IMR-90 (cell line): ENCODE data around the gene PWP2.

DNA sequence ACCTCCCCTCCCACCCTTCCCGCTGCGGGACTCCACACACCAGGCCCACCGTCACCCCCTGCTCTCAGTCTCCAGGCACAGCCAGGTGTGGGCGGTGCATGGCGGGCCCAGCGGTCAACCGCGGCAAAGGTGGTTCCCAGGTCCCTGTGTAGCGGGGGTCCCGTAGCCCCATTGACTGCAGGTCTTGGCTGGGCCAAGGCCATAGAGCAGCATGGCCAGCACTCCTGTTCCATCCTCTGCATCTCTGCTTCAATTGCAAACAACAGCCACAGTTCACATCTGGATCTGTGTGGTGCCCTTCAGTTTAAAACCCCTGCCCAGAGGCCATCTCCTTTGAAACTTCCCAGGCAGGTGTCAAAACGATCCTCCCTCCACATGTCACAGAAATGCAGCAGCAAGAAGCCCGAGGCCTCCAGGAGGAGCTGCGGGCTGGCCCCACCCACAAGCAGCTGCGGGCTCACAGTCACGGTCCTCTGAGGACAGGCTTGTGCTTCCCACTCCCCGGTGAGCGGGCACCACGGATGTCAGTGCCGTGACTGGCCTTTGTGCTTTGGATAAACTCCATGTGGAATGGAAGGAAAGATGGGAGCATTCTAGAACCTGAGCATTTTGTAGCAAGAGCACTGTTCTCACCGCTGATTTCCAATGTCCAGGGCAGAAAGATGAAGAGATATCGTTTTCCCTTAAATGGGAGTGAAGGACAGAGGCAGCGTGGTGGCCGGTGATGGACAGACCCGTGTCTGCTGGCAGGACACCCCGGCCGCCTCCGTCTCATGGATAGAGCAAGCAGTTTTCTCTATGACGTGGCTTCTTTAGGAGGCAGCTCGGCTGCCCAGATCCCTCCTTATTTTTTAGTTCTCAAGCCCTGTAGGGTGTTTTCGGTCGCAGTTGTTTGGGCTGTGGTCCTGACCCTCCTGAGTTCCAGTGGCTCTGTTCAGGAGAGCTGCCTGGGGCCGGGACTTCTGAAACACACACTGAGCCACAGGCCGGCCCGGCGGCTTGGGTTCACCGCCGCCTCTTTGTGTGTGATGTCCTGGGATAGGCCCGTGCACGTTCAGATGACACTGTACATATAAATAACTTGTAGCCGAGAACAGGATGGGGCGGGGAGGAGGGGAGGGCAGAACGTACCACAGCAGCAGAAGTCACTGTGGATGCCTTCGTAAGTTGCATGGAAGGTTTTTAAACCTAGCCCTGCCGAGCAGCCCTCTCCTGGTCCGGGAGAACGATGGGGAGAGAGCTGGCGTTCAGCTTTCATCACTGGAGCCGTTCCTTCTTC is 65.6 kb downstream of the SIK1 start:
- RRBS: 19% methylated on average over 4 of the region's 48 CpGs
CAGE:
- cytosol, long polyA plus RNA: no peak
- long polyA plus RNA: no peak
- nucleus, long polyA plus RNA: no peak

GRCh38 chr21:43585746-43586536 is 21.0 kb downstream of the H2BC12L start:
- RRBS: no CpG with 5 or more reads among the region's 11 CpGs
CAGE:
- cytosol, long polyA plus RNA: no peak
- long polyA plus RNA: no peak
- nucleus, long polyA plus RNA: no peak

DNA sequence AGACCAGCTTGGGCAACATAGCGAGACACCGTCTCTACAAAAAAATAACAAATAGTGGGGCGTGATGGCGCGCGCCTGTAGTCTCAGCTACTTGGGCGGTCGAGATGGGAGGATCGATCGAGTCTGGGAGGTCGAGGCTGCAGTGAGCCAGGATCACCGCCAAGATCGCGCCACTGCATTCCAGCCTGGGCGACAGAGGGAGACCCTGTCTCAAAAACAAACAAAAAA is 277 bp downstream of the HSF2BP start:
- RRBS: no CpG with 5 or more reads among the region's 15 CpGs
CAGE:
- cytosol, long polyA plus RNA: no peak
- long polyA plus RNA: no peak
- nucleus, long polyA plus RNA: no peak

DNA sequence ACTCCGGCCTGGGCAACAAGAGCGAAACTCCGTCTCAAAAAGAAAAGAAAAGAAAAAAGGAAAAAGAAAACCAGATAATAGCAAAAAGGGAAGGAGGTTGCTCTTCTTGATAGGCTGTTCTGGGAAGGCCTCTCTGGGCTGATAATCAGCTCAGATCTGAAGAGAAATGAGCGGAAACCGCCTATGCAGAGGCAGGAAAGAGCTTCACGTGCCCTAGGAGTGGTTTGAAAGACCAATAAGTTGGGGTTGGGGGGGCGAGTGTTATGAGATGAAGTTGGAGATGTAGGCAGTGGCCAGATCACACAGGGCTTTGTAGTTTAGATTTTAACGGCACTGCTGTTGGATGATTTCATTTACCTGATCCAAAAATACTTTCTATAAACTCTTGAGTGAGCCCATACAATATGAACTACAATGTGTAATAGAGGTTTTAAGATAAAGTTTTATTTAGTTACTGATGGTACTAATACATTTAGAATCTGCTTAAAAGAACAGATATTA is 1.2 kb downstream of the RRP1B start:
- RRBS: no CpG with 5 or more reads among the region's 8 CpGs
CAGE:
- cytosol, long polyA plus RNA: no peak
- long polyA plus RNA: no peak
- nucleus, long polyA plus RNA: no peak

DNA sequence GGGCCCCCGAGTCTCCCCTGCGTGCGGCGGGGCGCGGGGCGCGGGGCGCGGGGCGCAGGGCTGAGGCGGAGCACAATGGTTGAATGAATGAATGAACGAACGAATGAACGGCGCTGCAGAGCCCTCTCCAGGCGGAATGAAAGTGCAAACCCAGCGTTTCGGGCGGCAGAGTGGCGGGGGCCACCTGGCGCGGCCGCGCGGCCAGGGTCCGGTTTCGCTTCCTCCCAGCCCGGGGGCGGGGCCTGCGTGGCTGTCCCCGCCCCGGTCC is 192 bp upstream of the PDXK start:
- RRBS: no CpG with 5 or more reads among the region's 33 CpGs
CAGE:
- cytosol, long polyA plus RNA: no peak
- long polyA plus RNA: no peak
- nucleus, long polyA plus RNA: no peak

- RRBS: no CpG with 5 or more reads among the region's 20 CpGs
CAGE:
- cytosol, long polyA plus RNA: no peak
- long polyA plus RNA: no peak
- nucleus, long polyA plus RNA: no peak
Measured at GRCh38 chr21:43719929-43720303, 987 bp downstream of the PDXK start.

GRCh38 chr21:43773853-43774787 is 2.0 kb downstream of the CSTB start:
- RRBS: 85% methylated on average over 3 of the region's 25 CpGs
CAGE:
- cytosol, long polyA plus RNA: no peak
- long polyA plus RNA: start-site peak on the plus strand at chr21:43774174-43774266, 34 and 57 reads in 2 replicates
- nucleus, long polyA plus RNA: start-site peak on the plus strand at chr21:43773950-43774229, 26 and 26 reads in 2 replicates

DNA sequence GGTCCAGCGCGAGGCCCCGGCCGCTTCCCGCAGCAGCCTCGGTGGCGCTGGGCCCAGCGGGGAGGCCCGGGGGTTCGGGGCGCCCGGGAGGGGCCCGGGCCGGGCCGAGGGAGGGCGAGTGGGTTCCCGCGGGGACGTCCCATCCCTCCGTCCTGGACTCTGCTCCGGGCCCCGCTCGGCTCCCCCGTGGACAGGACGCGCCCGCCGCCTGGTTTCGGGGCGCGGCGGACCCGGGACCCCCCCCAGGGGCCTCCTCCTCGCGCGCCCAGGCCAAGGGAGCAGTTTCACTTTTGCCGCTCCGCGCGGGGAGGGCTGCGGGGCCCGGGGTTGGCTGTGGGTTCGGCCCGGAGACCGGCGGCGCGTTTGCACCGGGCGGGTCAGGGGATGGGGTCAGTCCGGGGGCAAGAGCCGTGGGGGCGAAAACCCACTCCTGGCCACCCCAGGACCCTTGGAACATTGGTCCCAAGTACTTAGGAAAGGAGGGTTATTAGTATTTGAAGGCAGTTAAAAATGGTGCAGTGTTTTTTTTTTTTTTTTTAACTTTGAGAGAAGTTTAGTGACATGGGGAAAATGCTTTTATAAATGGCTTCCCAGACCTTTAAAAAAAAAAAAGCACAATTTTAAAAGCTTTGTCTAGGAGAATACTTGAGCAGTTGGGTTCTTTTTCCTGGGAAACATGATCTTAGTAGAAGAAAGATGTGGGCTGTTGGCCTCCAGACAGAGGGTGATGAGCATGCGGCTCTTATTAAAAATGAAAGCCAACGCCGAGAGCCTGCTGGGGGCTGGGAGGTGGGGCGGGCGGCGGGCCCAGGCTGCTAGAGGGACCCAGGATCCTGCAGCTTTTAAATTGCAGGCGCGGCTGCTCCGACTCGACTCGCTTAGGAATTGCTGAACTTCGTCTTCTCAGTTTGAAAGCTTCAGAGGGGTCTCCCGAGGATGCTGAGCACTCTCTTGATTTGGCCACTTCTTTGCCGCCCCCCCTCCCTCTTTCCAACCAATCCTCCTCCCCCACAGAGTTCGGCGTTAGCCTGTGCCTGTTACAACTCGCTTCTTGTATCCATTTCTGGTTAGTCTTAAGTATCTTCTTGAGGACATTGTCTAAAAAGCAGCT is 932 bp downstream of the AGPAT3 start:
- RRBS: 2% methylated on average over 36 of the region's 70 CpGs
CAGE:
- cytosol, long polyA plus RNA: no peak
- long polyA plus RNA: no peak
- nucleus, long polyA plus RNA: no peak

GRCh38 chr21:43869962-43870556 is 5.0 kb downstream of the AGPAT3 start:
- RRBS: no CpG with 5 or more reads among the region's 15 CpGs
CAGE:
- cytosol, long polyA plus RNA: no peak
- long polyA plus RNA: no peak
- nucleus, long polyA plus RNA: no peak

DNA sequence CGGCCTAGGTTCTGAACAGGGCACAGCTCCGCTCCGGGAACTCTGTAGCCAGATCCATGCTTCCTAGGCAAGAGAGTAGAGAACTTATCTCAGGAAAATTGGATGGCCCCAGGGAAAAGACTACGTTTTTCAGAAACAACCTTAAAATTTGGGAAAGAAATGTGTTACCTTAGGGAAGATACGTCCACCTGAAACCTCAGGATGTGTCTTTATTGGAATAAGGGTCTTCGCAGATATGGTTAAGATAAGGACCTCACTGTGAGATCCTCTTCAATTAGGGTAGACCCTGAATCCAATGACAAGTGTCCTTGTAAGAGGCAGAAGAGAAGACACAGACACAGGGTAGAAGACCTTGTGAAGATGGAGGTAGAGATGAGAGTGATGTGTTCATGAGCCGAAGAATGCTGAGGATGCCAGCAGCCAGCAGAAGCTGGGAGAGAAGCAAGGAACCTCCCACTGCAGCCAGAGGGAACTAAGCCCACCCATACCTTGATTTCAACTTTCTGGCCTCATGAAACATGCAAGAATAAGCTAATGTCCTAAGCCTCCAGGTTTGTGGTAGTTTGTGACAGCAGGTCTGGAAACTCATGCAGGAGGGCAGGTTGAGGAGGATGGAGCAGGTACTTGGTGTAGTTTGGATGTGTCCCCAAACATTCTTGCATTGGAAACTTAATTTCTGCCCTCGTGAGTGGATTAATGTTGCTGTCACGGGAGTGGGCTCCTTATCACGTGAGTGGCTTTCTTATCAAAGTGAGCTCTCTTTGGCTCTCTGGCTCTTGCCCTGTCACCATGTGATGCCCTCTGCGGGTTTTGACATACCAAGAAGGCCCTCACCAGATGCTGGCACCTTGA is 22.6 kb downstream of the TRAPPC10 start:
- RRBS: no CpG with 5 or more reads among the region's 11 CpGs
CAGE:
- cytosol, long polyA plus RNA: no peak
- long polyA plus RNA: no peak
- nucleus, long polyA plus RNA: no peak

DNA sequence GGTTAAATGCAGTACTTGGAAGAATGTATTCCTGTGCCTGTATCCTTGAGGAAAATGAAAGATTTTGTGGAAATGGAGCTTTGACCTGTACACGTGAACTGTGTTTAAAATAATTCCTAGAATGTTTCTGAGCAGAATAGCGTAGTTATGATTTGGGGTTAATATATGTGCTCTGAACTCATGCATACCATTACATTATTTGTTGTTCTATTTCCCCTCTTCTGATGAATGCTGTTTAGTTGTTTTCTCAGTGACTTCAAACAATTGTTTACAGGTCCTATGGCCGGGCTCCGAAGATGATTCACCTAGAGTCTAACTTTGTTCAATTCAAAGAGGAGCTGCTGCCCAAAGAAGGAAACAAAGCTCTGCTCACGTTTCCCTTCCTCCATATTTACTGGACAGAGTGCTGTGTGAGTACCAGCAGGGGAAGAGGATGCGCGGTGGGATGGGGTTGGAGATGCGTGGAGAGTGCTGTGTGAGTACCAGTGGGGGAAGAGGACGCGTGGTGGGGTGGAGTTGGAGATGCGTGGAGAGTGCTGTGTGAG is 25.5 kb downstream of the TRAPPC10 start:
- RRBS: no CpG with 5 or more reads among the region's 11 CpGs
CAGE:
- cytosol, long polyA plus RNA: no peak
- long polyA plus RNA: no peak
- nucleus, long polyA plus RNA: no peak

- RRBS: no CpG with 5 or more reads among the region's 12 CpGs
CAGE:
- cytosol, long polyA plus RNA: no peak
- long polyA plus RNA: no peak
- nucleus, long polyA plus RNA: no peak
Measured at GRCh38 chr21:44055420-44056437, 43.6 kb downstream of the TRAPPC10 start.

- RRBS: no CpG with 5 or more reads among the region's 25 CpGs
CAGE:
- cytosol, long polyA plus RNA: no peak
- long polyA plus RNA: no peak
- nucleus, long polyA plus RNA: no peak
Measured at GRCh38 chr21:44082571-44083442, 24.4 kb upstream of the PWP2 start.

GRCh38 chr21:44085302-44086503 is 21.5 kb upstream of the PWP2 start:
- RRBS: no CpG with 5 or more reads among the region's 17 CpGs
CAGE:
- cytosol, long polyA plus RNA: no peak
- long polyA plus RNA: no peak
- nucleus, long polyA plus RNA: no peak

- RRBS: no CpG with 5 or more reads among the region's 22 CpGs
CAGE:
- cytosol, long polyA plus RNA: no peak
- long polyA plus RNA: no peak
- nucleus, long polyA plus RNA: no peak
Measured at GRCh38 chr21:44088728-44089133, 18.5 kb upstream of the PWP2 start.

DNA sequence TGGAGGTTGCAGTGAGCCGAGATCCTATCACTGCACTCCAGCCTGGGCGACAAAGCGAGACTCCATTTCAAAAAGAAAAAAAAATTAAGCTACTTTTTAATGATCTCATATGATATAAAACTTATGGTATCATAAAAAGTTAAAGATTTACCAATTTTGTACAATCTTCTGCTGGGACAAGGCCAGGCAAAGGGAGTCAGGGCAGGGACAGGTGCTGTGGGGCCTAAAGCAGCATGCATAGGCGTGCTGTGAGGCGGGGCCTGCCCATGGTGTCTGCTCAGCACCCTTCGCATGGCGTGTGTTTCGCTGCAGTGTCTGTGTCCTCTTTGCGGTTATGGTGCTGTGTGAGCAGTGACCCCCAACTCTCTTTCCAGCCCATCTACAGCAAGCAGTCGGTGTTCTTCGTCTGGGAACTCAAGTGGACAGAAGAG is 13.5 kb upstream of the PWP2 start:
- RRBS: no CpG with 5 or more reads among the region's 11 CpGs
CAGE:
- cytosol, long polyA plus RNA: no peak
- long polyA plus RNA: no peak
- nucleus, long polyA plus RNA: no peak

DNA sequence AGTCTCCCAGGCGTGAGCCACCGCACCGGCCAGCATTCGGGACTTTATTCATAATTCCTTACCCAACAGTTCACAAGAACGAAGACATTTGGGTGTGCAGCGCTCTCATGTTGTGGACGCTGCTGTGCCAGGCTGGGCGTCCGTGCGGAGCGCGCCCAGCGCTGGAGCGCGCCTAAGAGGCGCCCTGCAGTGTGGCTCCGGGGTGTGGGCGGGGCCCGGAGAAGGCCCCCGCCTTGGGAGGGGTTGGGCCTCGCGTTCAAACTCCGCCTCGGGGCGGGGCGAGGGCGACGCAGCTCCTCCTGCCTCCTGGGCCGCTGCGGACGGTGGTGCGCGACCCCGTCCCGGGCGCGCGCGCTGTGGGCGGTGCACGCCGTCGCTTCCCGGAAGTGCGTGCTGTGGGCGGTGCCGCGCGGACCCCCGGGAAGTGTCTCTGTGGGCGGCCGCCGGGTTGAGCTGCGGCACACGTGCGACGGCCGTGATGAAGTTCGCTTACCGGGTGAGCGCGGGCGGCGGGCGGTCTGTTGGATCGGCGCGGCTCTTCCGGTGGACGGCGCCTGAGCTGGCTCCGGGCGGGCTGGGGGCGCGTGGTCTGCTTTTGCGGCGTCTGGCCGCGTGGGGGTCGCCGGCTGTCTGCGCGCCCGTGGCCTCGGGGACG is at the start of gene PWP2:
PWP2 (plus strand) TSS at position 461 of the 655 bp plus-strand sequence.
- RRBS: 1% methylated on average over 43 of the region's 86 CpGs
CAGE:
- cytosol, long polyA plus RNA: no peak
- long polyA plus RNA: no peak
- nucleus, long polyA plus RNA: no peak

- RRBS: 85% methylated on average over 6 of the region's 10 CpGs
CAGE:
- cytosol, long polyA plus RNA: no peak
- long polyA plus RNA: no peak
- nucleus, long polyA plus RNA: no peak
Measured at GRCh38 chr21:44330225-44330411, 9.1 kb downstream of the CFAP410 start.

- RRBS: no CpG with 5 or more reads among the region's 18 CpGs
CAGE:
- cytosol, long polyA plus RNA: no peak
- long polyA plus RNA: no peak
- nucleus, long polyA plus RNA: no peak
Measured at GRCh38 chr21:44483274-44483770, 28.0 kb downstream of the LRRC3 start.

GRCh38 chr21:44510485-44511031 is 29.4 kb downstream of the KRTAP10-1 start:
- RRBS: 3% methylated on average over 11 of the region's 35 CpGs
CAGE:
- cytosol, long polyA plus RNA: no peak
- long polyA plus RNA: no peak
- nucleus, long polyA plus RNA: no peak